ENCODE measurements around a stretch of chr17.

DNA sequence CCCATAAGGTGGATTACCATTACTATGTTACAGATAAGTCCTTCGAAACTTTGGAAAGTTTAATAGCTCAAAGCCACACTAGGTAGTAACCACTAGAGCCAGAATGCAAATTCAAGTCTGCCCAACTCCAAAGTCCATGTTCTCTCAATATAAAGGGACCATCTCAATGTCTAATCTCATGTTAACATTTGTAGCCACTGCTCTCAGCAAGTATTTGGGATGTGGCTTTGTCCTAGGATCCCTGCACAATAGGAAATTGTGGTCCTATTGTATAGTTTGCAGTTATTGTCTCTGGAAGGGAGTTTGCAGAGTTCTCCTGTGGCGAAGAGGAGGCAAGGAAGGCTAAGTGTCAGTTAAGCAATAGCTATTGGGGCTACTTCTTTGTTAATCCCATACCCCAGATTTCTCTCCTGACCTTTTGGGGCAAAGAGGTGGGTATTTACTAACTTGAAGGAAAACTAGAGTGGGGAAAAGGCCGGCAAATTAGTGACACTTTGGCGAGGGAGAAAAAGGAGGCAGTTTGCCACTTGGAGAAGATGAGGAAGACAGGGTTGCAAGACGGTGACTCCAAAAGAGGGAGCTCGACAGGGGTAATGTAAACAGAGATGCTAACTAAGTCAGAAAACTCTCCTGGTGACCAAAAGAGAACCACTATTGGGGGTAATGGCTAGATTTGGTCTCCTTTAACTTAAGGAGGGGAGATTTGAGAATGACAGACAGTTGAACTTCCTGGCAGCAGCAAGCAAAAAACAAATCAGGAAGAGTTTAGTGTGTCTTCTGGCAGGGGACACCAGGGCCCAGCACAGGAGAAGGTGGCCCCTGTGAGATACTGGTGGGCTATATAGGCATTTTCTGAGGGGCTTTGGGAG, 2.9 kb downstream of the CYB5D1 start:
- PRO-cap = no peak

GRCh38 chr17:7877071-7877538, 11.5 kb upstream of the CHD3 start:
- PRO-cap = no peak

DNA sequence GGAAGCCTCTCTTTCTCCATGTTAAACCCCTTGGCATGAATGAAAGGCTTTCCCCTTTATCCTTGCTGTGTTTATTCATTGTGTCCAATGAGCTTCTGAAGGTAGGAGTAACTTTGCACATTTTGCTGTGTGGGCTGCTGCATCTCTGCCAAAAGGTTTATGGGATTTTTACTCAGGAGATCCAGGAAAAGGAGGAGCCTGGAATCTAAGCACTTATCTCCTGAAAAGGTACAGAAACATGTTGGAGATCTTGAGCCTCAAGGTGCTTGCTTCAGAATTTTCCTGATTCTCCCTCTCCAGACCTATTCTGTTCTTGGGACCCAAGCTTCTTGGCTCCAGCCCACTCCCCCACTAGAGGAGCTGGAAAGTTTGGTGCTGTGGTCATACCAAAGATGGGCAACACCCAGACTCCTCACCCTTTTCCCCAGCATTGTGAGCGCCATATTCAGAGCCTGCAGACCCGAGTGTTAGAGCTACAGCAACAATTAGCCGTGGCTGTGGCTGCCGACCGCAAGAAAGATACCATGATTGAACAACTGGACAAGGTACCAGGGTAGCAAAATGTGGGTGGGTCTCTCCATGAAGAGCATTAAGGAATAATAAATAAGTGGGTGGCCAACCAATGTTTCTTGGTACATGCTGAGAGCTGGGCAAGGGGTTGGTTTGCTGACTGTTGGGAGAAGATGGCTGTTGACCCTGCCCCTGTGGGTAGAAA, 4.1 kb downstream of the CNTROB start:
- PRO-cap = no peak

DNA sequence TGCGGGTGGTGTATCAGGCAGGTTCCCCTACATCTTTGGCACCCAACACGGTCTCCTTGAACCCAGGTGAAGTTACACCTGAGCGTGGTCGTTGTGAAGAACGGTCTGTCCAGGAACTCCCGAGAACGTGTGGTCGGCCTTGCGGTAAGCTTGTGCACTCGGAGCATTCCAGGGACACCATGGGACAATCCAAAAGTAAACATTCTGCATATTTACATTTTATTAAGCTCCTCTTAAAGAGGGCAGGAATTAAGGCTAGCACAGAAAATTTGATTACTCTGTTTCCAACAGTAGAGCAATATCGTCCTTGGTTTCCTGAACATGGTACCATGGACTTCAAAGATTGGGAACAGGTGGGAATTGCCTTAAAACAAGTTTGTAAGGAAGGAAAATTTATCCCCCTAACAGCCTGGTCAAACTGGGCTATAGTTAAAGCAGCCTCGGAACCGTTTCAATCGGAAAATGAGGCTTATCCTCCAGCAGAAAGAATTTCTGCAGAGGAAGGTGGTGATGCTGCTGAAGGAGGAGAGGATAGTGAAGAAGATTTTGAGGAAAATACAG, 18.2 kb downstream of the ALOX15B start:
- PRO-cap = no peak

GRCh38 chr17:8090857-8091803, 3.6 kb upstream of the ALOX12B start:
- PRO-cap = no peak

DNA sequence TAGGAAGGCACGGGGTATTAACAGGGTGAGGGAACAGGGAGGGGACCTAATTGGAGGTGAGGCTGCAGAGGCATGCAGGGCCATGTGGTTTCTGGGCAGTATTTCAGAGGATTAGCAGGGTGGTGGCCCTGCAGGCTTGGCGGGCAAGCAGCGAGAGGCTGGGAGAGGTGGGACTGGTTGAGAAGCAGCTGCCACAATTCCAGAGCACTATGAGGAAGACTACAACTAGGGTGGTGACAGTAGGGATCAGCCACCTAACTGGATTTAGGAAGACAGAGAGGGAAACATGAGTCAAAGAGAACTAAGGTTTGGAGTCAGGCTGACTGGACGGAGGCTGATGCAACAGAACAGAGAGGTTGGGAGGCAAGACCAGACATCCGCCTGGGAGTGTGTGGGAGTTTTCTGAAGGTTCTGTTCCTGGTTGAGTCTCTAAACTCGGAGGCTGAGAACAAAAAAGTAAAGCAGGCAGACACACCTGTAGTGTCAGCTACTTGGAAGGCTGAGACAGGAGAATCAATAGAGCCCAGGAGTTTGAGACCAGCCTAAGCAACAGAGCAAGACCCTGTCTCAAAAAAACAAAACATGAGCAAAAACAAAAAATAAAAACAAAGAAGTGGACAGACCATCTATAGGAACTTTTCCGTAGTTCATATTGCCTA, 12.2 kb downstream of the ALOXE3 start:
- PRO-cap = no peak

- PRO-cap = no peak
Observed at GRCh38 chr17:8118743-8119007, 361 bp upstream of the ALOXE3 start.

GRCh38 chr17:8119483-8120059, 1.3 kb upstream of the ALOXE3 start:
- PRO-cap = no peak

DNA sequence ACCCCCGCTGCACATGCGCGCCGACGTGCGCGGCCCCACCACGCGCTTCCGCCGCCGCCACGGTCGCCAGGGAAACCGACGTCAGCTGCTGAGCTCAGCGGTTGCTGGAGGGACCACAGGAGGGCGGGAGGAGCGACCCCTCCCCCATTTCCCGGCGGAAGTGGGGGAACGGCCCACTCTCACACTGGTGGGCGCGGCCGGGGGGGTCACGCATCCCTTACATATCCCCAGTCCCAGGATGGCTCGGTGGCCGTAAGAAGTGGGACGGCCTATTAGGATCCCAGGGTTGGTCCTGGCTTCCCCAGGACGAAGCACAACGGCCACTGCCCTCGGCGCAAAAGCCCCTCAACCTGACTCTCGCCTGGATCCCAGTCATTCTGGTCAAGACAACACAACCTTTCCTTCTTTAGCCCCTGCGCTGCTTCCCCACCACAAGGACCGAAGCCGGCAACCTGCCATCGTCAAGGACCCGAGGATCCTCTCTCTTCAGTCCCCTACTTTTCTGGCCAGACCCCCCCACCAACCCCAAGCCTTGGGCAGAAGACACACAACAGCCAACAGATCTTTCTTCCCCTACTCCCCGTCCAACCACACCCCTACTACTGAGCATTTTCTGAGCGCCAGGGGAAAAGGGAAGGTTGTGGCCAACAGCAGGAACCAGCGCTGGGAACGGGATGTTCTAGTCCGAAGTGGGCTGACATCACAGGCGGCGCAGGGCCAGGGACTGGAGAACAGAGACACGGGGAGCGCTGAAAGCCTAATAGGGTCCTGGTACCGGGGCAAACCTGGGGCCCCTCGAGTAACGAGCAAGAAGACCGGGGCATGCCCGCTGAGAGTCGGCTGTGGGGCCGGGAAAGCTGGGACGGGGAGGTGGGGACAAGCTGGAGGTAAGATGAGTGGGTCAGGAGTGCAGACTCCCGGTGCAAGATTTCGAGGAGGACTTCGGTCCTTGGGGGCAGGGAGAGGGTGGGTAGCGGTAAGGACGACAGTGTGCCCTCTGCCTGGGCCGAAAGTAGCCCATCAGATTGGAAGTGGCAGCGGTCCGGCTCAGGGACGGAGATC, 627 bp downstream of the PER1 start:
- PRO-cap = bidirectional peak, plus-strand start at position 230 of the sequence, minus-strand start outside the sequence

DNA sequence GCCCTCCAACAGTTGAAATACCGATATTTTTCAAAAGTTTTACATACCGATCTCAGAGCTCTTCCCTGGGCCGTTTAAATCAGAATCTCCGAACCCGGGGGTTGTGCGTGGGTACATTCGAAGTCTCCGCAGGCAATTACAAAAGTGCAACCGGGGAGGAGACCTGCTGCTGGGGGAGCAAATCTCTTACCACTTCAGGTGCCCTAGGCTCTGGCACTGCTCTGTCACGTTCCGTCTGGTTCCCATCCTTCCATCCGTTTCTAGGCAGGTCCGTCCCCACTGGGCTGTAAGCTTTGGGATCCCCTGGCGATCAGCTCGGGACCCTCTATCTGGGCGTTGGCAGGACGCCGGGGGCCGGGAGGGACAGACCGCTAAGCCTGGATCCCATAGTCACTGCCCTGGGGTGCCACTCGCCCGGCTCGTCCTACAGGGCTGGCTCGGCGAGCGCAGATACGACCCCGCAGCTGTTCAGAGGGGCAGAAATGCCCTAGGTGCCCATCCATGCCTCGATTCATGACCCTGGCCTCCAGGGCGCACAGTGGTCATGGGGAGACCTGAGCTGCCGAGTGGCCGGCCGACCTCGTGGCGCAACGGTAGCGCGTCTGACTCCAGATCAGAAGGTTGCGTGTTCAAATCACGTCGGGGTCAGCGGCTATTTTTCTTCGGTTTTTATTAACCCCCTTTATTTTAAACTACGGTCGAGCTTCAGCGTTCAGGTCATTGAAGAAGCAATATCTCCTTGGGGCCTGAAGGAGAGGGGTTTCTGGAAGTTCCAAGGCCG, 4.0 kb downstream of the BORCS6 start:
- PRO-cap = unidirectional peak, plus-strand start at position 350 of the sequence; unidirectional peak, minus-strand start at position 586 of the sequence

- PRO-cap = no peak
Observed at GRCh38 chr17:8209771-8210437, 471 bp downstream of the AURKB start.

DNA sequence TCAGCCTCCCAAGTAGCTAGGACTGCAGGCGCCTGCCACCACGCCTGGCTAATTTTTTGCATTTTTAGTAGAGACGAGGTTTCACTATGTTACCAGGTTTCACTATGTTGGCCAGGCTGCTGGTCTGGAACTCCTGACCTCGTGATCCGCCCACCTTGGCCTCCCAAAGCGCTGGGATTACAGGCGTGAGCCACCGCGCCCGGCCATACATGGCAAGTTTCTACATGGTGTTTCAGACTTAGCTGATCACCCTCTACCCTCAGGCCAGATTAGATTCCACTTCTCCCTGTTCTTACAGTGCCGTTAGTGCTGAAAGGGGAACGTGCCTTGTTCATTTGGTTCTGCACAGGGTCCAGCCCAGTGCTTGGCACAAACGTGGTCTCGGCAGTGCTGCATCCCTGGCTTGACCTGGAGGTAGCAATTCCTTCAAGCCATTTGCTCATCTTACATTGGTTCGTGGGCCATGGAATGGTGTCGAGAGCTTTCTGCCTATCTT, 14.6 kb upstream of the AURKB start:
- PRO-cap = no peak

DNA sequence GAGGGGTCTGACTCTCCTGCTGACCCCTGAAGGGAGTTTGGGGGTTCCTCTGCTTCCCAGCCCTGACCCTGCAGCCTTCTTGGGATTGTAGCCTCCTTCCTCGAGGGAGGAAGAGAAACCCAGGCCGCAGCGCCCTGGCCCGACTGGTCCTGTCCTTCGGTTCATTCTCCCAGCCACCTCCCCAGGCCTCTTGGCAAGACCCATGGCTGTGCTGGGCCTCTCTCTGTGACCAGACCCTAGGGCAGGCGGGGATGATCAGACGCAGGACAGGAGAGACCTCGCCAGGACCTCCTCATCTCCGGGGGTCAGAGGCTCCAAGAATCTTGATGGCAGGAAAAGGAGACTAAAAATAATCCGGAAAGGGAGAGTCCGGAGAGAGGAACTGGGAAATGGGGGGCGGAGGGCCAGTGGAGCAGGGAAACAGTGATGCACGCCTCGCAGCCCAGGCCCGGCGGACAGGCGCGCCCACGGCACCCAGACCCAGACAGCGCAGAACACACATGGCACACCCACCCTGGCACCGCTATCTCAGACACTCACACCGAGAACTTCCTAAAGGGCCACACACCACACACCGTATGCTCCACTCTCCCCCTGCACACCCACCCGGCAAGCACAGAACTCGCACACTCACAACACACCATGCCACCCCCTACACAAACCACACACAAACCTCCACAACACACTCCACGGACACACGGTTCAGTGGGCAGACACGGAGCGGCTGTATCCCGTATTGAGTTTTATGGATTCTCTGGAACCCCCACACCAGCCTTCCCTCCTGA, 1.3 kb downstream of the ARHGEF15 start:
- PRO-cap = no peak

DNA sequence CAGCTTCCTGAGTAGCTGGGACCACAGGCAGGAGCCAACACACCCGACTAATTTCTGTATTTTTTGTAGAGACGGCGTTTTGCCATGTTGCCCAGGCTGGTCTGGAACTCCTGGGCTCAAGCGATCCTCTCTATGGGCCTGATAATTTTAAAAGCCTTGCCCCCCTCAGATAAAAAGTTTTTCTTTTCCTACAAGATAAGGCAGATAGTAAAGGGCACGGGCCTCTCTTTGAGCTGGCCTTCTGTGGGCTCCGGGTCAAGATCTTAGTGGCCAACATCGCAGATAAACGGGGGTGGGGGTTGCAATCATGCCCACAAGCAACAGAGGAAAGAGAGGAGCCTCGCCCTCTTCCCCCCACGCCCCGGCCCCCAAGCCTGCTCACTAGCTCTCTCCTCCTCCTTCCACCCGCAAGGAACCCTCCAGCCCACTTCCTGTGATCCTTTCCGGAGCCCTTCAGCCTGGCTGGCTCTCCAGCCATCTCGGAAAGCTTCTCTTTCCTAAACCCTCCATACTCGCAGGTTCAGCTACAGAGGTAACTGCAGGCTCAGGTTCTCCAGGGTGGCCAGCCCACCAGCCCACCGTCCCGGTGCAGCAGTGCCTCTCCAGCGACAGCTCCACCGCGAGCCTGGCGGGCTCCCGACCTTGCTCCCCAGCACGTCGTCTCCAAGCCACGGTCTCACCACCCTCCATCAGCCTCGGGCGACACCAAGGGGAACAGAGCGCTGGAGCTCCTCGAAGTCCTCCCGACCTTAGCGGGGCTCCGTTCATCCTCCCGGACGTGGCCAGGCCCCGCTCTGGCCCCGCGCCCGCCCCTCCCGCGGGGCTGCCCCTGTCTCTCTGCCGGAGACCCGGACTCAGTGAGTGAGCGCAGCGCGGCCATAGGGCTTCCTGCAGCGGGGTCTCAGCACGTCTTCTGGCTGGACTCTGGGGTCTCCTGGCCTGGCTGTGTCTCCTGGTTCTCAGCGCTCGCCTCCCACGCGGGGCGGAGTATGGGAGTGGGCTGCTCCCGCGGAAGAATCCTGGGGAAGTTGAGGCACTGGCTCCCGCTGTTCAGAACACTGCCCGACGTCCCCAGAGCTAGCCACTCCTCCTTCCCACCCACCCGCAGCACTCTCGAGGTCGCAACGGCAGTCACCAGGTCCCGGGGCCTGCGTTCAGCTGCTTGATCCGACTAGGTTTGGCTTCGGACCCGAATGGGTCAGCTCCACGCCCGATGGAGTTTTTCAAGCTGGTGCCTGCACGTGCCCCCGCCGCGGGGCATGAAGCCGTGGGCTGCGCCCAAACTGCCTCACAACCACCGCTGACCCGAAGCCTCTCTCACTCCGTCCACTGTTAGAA, 12.9 kb upstream of the ODF4 start:
- PRO-cap = unidirectional peak, minus-strand start at position 751 of the sequence

DNA sequence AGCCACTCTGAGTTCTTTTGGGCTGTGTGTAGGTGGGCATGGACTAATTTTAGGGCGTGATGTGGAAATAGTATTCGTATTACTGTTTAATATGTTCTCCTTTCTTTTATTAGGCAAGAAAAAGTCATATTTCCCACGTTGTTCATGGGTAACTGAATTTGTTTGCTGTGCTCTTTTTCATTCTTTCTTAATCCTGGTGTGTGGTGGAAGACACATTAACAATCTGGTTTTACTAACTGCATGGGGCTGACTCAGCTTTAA, 27.5 kb downstream of the NDEL1 start:
- PRO-cap = no peak

DNA sequence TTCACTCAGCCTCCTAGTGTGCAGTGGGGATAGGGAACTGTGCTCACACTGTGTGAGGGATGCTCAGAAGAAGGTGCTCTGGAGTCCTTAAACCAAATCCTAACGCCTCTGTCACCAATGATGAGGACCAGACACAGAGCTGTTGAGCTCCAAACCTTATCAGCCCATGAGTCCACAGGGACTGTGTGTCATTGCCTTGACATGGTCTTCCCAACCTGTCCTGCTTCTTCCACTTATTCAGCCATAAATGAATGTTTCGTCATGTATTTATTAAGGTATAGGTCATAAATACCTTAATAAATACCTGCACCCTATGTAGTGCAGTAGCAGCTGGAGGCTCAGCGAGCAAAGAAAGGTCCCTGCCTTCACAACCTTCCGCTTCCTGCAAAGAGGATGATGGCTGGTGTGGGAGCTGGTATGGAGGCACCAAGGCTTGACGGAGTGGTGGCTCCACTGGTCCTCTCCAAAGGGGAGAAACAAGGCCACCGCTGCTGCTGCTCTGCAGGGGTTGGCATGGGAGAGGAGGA, 52.6 kb downstream of the NDEL1 start:
- PRO-cap = no peak

GRCh38 chr17:8543090-8543532, 87.4 kb downstream of the MYH10 start:
- PRO-cap = no peak

DNA sequence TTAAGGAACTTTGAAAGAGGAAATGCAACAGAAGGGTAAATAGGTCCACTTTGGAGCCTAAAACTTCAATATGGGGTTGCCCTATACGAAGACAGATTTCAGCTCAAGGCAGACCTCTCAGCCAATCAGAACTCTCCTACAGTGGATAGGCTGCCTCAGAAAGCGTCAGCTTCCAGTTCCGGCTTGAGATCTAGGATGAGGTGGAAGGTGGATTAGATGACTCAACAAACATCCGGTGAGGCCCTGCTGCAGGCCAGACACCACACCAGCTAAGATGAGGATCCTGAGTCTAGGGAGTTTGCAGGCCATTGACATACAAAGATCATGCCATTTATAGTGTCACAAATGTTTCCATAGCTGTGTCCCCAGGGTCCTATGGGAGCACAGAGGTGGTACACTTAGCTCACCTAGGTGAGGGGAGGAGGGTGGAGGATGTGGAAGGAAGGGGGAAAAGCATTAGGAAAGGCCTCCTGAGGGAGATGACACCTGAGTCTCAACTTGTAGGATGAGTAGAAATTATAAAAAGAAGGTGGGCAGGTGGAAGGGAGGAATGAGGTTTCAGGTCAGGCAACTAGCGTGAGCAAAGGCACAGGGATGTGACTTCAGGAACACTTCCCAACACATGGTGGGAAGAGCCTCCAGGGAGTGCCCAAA, 8.0 kb upstream of the MFSD6L start:
- PRO-cap = unidirectional peak, plus-strand start at position 244 of the sequence

GRCh38 chr17:8911235-8911974, 43.9 kb upstream of the PIK3R6 start:
- PRO-cap = no peak

- PRO-cap = bidirectional peak, plus-strand start at chr17:8954627, minus-strand start at chr17:8954479
Observed at GRCh38 chr17:8953630-8954817, 11.5 kb downstream of the PIK3R5 start.